Cardiac fibroblast (primary cell): Measurements from ENCODE around the gene TBC1D21.

DNA sequence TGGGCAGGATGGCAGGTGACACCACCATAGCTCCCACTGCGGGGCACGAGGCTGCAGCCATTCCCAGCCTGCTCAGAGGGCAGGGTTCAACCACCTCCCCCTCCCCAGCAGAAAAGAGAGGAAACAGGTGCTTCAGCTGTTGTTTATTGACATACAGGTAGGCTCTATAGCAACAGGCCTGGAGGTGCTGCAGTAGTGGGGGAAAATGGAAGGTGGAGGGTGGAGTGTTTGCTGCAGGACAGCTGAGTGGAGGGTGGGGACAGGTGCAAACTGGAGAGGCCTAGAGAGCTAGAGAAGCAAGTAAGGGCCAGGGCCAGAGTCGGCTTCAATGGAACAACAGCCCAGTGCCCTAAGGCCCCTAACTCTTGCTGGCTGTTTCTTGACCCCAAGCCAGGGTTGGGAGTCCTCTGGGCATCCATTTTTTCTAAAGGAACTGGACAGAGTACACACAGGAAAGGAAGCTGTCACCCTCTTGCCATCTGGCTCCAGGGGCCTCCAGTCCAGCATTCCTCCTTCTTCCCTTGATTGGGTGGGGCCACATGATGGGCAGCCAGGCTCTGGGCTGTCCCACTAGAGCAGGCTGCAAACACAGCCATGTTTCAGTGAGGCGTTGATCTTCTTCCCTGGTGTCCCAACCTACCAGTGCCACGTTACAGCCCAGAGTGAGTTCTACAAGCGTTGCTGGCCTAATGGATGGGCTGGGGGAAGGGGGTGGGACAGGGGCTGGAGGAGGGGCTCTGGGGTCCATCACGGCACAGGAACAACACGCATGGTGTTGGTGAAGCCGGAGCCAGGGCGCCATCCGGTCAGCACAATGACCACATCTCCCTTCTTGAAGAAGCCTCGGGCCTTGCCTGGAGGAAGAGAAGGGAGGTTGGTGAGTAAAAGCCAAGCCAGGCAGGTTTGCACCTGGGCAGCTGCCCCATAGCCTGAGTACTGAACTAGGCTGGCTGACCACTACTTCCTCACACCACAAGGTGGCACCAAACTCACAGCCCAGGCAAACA, 1.6 kb upstream of the GRAMD2A start:
- RRBS: no CpG with 5 or more reads among the region's 12 CpGs

- RRBS: no CpG with 5 or more reads among the region's 12 CpGs
These were observed 12.6 kb upstream of the GRAMD2A start for GRCh38 chr15:72210269-72210595.

GRCh38 chr15:72230018-72231030, 666 bp downstream of the PKM start:
- RRBS: 1% methylated on average over 52 of the region's 95 CpGs

DNA sequence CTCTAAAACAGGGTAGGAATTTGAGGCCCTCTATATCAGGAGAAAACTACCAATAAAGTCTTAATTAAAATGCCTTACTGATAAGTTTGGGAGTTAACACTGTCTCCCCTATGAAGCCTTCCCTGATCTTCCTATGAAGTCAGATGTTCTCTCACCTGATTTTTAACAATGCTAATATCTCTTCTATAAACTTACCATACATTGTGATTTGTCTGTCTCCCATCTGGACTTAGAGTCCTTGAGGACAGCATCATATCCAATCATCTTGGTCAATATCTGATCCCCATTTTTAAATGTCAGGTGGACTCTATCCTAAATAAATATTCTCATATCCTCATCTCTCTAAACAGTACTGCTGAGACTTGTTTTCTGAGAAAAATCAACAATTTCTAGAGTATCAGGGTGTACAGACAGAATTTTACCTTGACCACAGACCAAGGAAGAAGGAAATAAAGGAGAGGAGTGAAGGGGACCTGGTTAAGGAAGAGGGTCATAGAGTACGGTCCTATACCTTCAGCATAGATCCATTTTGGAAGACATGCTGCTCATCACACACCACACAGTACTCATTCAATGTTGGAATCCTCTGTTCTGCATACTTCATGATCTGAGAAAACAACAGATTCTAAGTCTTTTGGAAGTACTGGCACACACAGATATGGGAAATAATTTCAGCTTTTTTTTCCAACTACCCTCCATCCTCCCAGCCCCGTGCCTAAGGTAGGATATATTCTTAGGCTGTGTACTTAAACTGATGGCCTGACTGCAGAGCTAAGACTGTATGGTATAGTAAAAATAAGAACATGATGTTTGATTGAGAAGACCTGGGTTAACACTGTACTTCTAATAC, 14.6 kb downstream of the PARP6 start:
- RRBS: no CpG with 5 or more reads among the region's 2 CpGs

GRCh38 chr15:72345364-72345730, 25.4 kb upstream of the CELF6 start:
- RRBS: no CpG with 5 or more reads among the region's 6 CpGs

GRCh38 chr15:72575666-72576250, 78.7 kb upstream of the GOLGA6B start:
- RRBS: no CpG with 5 or more reads among the region's 8 CpGs

DNA sequence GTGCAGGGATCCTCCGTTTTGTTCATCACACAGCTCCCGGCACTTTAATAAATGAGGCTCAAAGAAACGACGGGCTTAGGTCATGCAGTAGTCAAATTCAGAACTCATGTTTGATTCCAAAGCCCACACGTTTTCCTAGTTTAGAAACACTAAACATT, 759 bp downstream of the HIGD2B start:
- RRBS: no CpG with 5 or more reads among the region's 5 CpGs

- RRBS: no CpG with 5 or more reads among the region's 13 CpGs
These were observed 741 bp upstream of the ADPGK start for GRCh38 chr15:72784236-72784761.

- RRBS: no CpG with 5 or more reads among the region's 10 CpGs
These were observed 57.4 kb upstream of the NEO1 start for GRCh38 chr15:72994702-72995432.

DNA sequence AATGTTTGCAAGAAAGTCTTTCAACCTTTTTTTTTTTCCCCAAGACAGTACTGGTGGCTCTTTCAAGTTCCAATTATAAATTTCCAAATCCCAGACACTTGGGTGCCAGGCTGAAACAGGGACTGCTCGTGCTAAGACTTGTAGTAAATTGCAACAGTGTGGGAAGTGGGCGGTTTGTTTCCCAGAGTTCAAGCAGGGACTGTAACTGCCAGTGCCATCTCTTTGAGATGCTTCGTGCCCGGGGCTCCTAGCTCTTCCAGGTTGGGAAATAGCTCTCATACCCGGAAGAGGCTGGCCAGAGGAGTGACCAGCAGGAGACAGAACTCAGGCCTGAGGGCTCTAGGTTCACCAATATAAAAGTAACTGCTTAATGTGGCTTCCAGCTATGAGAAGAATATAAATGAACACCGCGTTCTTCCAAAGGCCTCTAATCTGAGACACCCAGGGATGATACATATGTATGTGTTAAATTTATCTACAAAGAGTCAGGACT, 54.0 kb upstream of the NEO1 start:
- RRBS: 67% methylated on average over 1 of the region's 7 CpGs

DNA sequence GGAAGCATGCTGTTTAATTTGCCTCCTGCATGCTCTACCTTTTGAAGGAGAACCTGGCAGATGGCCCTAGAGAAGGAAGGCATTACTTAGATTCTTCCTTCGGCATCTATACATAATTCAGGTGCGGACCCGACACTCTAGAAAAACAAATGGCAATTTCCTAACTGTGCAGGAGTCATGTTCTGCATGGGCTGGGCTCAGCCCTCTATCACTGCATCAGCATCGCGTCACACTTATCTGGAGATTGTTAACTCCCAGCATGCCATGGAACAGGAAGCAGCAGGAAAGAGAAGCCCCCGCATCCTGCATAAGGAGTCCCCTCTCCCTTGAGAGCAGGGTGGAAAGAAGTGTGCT, 41.6 kb upstream of the NEO1 start:
- RRBS: no CpG with 5 or more reads among the region's 6 CpGs

- RRBS: no CpG with 5 or more reads among the region's 5 CpGs
These were observed 141.3 kb downstream of the NEO1 start for GRCh38 chr15:73193440-73194066.

- RRBS: no CpG with 5 or more reads among the region's 3 CpGs
These were observed 115.3 kb downstream of the HCN4 start for GRCh38 chr15:73253469-73253774.

GRCh38 chr15:73318433-73319201, 50.1 kb downstream of the HCN4 start:
- RRBS: 3% methylated on average over 15 of the region's 38 CpGs

DNA sequence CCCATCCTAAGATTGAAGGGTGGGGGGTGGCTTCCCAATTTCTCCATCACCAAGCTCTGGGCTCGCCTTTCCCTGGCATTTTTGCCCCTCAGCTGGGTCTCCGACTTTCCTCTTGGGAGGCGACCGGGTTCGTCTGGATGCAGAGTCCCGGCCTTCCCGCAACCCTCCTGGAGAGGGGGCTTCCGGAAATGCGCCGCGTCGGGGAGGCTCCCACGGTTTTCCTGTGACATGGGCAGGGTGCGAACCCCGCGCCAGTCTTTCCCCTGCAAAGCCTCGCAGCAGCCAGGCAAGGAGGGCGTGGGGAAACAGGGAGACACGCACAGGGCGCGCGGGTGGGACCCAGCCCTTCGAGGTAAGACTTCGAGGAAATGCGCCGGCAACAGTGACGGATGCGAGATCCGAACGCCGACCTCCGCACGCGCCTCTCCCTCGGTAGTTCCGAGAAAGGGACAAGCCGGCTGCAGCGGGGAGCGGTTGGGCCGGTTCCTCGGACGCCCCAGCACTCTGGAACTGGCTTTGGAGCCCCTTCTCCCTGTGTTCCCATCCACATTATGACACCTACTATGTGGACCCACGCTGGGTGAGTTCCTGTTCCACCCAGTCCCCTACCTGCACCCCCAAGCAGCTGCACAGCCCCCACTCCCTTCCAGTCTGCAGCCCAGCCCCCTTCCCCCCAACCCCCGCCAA, 566 bp upstream of the HCN4 start:
- RRBS: 2% methylated on average over 9 of the region's 44 CpGs

DNA sequence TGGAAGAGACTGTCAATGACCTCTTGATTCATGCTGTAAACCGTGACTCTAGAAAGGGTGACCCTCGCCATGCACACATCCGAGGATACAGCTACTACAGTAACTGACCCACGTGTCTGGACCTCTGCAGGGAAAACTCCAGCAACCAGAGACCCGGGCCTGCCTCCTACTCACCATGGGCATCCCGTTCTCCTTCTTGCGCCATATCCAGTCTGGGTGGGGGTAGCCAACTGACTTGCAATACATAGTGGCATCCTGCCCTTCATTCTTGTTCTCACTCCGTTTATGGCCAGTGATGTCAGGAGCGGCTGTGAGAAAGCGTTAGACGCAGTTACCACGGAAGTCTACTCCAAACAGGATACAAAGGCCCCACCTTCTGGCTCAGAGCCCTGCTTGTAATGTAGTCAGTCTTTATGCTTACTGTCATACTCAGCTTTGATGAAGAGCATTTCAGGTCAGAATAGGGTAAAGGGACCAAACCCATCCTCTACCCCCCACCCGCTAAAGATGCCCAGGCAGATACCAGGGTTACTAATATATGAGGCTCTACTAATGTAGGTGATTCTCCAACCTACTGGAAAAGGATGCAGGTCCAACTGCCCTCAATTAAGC, 59.6 kb downstream of the NPTN start:
- RRBS: no CpG with 5 or more reads among the region's 13 CpGs

DNA sequence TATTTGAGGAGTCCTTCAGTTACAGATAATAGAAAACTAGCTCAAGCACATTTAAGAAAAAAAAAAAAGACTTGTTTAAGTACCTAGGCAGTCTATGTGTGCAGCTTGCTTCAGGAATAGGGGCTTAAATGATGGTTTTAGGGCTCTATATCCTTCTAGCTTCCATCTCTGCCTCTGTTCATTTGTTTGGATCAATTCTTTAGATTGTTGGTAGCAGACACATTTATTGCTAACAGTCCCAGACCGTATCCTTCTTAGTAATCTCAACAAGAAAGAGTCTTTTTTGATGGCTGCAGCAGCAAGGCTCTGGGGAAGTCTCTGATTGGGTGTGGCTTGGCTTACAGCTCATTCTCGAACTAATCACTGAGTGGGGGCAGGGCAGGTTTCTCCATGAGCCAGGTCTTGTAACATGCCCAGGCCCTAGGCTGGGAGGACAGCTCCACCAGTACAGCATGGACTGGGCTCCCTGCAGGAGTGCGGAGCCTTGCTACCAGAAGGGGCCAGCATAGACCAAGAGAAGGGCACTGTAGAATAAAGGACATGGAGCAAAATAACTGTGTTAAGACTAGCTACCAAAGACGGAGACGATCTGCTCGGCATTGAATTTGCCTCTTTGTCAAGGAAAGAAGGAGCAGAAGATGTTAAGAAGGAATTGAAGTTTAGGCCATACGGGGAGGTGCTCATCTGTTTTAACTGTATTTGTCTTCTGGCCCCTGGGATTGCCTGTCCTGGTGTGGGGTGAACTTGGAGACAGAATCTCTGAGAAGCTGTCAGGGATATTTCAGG, 7.2 kb downstream of the CD276 start:
- RRBS: no CpG with 5 or more reads among the region's 7 CpGs

DNA sequence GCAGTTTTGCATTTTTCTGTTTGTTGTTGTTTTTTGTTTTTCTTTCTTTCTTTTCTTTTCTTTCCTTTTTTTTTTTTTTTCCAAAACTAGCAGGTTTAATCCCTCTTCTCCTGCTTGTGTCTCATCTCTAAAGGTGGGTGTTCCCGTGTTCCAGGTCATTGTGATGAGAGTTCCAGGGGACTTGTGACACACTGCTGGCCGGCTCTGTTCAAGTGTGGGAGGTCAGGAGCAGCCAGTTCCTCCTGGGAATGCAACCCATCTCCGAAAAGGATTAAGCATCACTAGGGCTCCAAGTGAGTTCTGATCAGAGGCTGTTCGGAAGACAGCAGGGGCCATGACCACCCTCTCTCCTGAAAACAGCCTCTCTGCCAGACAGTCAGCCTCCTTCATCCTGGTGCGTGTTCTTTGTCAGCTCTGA, at the start of gene TBC1D21:
TSS of gene TBC1D21 (plus strand) at position 189 of the 418 bp plus-strand sequence.
- RRBS: no CpG with 5 or more reads among the region's 5 CpGs

DNA sequence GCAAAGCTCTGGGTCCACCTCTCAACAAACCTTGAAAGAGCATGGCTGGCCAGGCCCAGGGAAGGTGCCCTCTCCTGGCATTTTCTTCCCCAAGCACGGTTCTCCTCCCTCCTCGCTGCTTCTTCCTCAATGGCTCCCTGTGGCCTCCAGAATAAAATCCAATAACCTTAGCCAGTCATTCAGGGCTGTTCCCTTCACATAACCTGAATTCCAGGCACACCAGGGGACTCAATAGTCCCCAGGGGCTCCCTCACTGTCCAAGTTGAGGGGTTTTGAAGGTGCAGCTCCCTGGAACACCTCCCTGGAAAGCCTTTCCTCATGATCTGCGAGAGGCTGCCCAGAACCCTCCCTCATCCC, 11.9 kb downstream of the TBC1D21 start:
- RRBS: no CpG with 5 or more reads among the region's 3 CpGs

DNA sequence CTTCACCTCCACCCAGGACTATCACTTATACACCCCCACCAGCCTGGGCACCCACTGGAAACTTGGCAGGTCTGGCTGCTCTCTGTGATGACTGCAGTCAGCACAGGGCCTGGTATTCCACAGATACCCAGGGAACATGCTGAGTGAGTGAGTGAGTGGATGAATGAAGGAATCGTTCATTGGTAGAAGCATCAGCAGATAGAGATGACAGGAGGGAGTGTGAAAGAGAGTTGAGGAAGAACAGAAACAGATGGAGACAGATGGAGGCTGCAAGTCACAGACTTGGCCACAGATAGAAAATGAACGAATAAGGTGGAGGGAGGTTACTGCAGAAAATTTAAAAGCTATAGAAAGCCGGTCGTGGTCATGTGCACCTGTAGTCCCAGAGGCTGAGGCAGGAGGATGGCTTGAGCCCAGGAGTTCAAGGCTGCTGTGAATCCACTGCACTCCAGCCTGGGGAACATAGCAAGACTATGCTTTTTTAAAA, 4.6 kb upstream of the LOXL1 start:
- RRBS: no CpG with 5 or more reads among the region's 4 CpGs